HCT116 (cell line): ENCODE measurements around the gene PLBD2.

GRCh38 chr12:113348879-113349634 is 9.3 kb upstream of the PLBD2 start:
- RRBS, result no CpG with 5 or more reads among the region's 23 CpGs

GRCh38 chr12:113357992-113359335 is at the start of gene PLBD2:
Gene PLBD2, plus strand, starts transcription at chr12:113358587.
- RRBS, result under 1% methylated on average over 29 of the region's 86 CpGs

- RRBS, result no CpG with 5 or more reads among the region's 13 CpGs
Observed at GRCh38 chr12:113413424-113413973, 8.7 kb upstream of the SDSL start.

- RRBS, result no CpG with 5 or more reads among the region's 9 CpGs
Observed at GRCh38 chr12:113860913-113861367, 105.2 kb downstream of the RBM19 start.

DNA sequence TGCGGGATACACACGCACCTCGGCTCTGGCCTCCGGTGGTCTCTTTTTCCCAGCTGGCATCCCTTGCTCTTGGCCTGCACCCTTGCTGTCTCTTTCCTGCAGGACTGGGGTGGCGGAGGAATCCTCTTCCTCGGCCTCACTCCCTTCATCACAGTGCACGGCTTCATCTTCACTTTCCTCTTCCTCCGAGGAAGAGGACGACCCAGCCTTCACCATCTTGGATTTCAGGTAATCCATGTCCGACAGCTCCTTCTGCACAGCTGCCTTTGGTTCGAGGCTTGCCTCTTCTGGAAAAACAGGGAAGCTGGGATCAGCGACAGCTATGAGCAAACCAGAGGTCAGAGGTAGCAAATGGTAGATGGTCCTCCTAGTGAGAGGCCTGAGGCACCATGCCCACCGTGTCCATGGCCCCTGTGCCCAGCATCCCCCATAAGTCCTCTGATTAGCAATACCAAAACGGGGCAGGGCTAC is 8.3 kb downstream of the RBM19 start:
- RRBS, result no CpG with 5 or more reads among the region's 14 CpGs

DNA sequence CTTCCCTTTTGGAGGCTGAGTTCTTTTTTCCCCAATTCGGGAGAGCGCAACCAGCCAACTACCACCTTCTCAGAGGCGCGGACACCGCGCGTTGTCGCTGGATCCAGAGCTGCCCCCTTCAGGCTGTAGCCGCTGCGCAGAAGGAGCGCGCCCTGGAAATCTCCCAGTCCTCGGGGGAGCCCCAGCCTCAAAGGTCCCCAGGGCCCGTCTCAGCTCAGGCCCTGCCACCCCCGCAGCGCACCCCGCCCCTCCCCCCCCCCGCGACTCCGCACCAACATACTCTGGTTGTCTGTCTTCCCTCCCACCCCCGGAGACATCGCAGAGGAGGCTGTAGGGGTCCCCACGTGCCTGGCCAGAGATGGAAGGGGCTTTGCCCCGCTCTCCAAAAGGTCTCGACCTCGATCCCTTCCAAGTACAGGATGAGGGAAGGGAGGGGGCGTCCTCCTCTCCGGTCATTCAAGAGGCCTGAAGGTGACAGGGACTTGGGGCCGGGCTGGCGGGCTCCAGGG is 15.3 kb downstream of the TBX3 start:
- RRBS, result 56% methylated on average over 1 of the region's 30 CpGs

- RRBS, result no CpG with 5 or more reads among the region's 6 CpGs
Observed at GRCh38 chr12:114676034-114676565, 7.9 kb downstream of the TBX3 start.

GRCh38 chr12:114683286-114683648 is 708 bp downstream of the TBX3 start:
- RRBS, result no CpG with 5 or more reads among the region's 19 CpGs

- RRBS, result no CpG with 5 or more reads among the region's 13 CpGs
Observed at GRCh38 chr12:114799425-114800044, 115.6 kb upstream of the TBX3 start.

DNA sequence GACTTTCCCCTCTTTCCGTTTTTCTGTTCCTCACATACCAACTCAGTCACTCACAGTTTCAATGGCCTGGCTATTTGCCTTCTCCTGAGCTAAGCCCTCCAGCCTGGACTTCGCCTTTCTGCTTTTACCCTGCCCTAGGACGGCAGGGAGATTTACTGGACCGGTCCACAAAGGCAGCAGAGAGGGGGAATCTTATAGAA is 219.1 kb upstream of the TBX3 start:
- RRBS, result no CpG with 5 or more reads among the region's 4 CpGs

DNA sequence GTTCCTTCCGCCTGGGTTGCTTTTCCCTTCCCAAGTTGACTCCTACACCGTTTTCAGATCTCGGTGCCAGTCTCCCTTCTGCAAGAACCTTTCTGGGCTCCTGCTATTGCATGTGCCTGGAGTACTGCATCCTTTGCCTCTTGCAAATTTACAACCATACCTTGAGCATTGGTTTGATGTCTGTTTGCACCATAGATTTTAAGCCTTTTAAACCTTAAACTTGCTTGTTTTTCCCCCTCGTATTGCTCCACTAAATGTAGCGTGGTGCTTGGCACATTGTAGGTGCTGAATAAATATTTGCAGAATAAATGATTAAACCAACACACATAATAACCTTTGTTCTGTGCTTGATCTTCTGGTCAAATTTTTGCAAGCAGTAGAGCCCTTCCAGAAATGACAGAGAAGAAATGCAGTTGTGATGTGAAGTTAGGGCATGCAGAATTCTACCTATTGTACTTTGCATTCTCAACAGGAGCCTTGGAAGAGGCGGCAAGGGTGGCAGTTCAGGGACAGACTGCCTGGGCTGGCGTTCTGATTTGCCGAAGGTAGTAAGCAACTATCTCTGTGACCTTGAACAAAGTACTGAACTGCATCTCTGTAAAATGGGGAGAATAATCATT is 394.3 kb upstream of the TBX3 start:
- RRBS, result no CpG with 5 or more reads among the region's 8 CpGs

DNA sequence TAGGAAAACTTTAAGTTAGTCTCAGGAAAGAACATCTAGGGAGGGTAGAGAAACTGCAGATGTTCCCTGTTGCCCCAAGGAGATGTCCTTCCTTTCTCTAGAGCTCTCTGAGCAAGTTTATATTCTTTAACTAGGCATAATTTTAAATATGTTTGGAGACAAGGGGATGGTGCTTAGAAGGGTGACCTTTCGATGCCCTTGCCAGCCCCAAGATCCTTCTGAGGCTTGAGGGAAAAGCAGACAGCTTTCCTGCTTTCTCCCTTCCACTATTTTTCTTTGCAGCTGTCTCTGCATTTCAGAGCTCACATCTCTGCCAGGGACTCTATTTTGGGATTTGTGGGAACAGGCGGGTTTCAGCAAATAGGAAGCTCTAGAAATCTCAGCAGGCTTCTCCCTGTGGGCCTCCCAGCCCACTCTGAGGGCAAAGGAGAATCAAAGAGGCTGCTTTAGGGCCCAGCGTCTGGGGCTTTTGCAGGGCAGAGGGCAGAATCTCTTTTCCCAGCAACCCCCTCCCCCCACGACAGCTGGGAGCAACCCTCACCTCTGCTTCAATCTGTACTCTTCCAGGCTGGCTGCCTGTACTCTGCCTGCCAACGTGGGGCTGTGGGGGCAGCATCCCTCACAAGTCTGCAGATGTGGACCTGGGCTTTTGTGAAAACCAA is 529.4 kb upstream of the TBX3 start:
- RRBS, result no CpG with 5 or more reads among the region's 5 CpGs

DNA sequence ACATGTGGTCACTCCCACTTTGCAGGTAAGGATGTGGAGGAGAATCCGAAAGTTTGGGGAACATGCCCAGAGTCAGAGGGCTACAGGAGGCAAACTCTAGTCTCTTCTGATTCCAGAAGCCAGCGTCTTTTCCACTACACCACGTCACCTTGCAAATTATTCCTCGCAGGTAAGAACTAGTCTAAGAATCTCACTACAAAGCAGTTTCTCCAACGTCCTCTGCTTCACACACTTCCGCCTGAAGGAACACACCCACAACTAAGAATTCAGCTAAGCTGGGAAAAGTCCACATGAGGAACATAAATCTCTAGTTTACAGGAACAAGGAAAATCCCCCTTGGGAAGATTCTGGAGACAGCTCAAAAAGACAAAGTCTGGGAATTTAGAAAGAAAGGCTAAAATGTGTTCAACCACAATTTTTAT is 780.1 kb upstream of the TBX3 start:
- RRBS, result no CpG with 5 or more reads among the region's 6 CpGs

DNA sequence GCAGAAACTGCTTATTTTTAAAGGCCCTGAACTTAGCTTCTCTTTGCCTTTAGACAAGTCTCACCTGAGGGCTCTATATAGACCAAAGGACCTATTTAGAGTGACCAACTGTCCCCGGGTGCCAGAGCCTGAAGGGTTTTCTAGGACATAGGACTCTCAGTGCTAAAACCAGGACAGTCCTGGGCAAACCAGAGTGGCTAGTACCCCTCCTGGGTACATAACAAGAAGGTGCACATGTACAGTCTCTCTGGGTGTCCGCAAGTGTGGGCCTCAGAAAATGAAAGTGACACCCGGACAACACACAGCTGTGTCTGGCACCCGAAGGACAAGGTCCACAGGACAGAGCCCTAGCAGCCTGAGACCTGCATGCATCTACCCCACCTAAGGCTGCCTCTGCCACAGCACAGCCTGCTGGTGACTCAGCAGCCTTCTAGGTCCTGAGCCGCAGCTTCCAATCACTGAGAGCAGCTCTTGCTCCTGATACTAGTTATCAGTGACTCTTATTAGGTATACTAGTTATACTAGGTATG is 784.0 kb upstream of the TBX3 start:
- RRBS, result no CpG with 5 or more reads among the region's 5 CpGs

- RRBS, result no CpG with 5 or more reads among the region's 14 CpGs
Observed at GRCh38 chr12:115570349-115570615, 707.2 kb downstream of the MED13L start.

DNA sequence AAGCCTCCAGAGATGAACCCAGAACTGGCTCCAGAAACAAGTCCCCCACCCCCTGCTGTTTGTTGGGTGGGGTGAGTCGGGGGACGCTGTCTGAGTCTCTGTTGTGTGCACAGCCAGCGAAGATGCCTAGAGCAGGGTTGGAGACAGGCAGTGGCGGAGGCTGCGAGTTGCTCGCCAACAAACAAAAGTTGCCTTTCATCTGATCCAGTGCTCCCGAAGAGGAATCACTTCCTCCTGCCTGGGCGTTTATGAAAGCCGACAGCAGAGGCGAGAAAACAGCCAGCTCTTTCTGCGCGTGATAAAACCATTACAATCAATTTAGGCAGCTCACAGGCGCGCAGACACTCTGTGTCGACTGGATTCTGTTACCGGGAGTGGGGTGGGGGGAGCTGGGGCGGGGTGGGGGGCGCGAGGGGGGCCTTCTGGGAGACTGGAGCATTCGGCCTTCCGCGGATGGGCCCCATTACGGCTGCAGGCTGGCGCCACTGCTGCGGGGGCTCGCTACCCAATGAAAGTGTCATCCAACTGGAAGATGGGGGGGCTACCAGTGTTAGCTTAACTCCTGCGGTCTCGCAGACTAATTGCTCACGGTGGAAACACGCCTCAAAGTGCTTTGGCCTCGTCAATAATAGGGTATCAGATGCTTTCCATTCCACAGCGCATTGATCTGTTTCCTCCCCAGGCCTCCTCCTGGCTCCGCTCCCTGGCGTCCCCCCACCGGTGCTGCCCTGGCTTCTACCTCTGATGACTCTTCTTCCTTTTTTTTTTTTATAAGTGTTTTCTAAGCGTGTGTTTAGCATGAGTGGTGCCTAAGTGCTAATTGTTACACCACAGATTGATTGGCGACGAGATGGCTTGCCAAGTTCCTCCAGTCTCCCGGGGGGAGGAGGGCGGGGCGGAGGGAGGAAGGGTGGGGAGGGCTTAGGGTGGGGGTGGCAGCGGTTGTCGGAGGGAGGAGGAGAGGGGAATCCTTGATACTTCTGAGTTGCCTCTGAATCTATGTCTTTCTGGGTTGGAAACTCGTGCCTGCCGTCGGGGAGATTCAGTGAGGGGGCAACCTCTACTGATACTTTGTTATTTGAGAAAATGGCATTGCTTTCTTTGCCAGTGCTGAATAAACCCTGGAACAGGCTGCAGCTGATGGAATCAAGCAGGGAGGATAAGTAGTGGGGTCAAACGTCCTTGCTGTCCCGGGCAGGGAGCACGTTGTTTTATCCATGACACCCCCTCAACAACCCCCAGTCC is 678.2 kb downstream of the MED13L start:
- RRBS, result no CpG with 5 or more reads among the region's 49 CpGs

DNA sequence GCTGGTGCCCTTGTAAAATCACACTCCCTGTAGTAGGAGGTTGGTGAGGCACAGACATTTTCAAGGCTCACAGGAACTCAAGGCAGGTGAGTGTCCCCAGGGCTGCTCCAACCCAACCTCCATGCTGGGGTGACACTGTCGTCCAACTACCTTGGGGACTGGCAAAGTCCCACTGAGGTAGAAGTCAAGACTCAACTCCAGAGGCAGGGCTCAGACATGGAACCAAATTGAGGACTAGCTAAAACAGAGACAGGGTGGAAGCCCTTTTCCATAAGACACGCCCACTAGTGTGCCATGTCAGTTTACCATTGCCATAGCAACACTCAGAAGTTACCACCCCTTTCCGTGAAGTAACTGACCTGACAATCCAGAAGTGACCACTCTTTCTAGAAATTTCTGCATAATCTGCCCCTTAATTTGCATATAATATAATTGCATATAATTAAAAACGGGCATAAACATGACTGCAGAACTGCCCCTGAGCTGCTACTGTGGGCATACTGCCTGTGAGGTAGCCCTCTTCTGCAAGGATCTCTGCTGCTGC is 409.7 kb downstream of the MED13L start:
- RRBS, result no CpG with 5 or more reads among the region's 4 CpGs

- RRBS, result no CpG with 5 or more reads among the region's 3 CpGs
Observed at GRCh38 chr12:115871571-115872212, 405.8 kb downstream of the MED13L start.

DNA sequence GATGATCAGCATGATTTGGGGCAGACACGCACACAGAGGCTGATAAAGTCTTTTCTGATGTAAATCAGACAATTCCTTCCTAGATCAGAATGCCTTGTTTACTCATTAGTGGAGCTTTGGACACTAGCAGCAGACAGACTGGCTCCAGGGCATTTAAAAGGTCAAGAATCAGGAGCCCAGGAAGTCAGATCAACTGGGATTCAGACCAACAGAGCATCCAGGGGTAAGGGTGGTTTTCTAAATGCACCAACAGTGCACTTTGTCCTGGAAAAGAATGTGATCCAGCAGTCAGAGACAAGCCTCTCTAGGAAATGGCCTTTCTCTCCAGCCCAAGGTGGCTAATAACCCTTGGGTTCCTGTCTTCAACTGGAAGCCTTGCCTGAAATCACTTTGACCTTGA is 405.3 kb downstream of the MED13L start:
- RRBS, result no CpG with 5 or more reads among the region's 1 CpG

DNA sequence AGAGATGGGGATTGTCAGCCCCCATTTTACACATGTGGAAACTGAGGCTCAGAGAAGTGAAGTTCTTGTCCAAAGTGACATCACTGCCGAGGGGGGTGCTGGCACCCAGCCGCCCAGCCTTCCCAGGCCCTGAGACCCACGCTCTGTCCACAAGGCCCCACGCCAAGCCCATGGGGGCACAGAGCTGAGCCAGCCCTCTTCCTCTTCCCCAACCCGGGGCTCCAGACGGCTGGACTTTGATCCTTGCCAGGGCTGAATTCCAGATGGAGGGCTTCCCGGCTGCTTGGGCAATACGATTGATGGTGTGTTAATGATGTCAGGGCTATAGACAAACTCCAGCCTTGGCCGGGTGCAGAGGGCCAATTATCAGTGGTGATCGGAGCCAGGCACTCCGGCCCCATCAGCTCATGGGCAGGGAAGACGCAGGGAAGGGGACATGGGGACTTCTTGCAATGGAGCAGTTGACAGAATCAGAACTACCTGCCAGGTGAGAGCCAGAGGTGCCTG is 334.0 kb downstream of the MED13L start:
- RRBS, result 93% methylated on average over 5 of the region's 12 CpGs